Cardiac ventricle fibroblast (primary cell): ENCODE results near the genes DSEL and CCDC102B.

DNA sequence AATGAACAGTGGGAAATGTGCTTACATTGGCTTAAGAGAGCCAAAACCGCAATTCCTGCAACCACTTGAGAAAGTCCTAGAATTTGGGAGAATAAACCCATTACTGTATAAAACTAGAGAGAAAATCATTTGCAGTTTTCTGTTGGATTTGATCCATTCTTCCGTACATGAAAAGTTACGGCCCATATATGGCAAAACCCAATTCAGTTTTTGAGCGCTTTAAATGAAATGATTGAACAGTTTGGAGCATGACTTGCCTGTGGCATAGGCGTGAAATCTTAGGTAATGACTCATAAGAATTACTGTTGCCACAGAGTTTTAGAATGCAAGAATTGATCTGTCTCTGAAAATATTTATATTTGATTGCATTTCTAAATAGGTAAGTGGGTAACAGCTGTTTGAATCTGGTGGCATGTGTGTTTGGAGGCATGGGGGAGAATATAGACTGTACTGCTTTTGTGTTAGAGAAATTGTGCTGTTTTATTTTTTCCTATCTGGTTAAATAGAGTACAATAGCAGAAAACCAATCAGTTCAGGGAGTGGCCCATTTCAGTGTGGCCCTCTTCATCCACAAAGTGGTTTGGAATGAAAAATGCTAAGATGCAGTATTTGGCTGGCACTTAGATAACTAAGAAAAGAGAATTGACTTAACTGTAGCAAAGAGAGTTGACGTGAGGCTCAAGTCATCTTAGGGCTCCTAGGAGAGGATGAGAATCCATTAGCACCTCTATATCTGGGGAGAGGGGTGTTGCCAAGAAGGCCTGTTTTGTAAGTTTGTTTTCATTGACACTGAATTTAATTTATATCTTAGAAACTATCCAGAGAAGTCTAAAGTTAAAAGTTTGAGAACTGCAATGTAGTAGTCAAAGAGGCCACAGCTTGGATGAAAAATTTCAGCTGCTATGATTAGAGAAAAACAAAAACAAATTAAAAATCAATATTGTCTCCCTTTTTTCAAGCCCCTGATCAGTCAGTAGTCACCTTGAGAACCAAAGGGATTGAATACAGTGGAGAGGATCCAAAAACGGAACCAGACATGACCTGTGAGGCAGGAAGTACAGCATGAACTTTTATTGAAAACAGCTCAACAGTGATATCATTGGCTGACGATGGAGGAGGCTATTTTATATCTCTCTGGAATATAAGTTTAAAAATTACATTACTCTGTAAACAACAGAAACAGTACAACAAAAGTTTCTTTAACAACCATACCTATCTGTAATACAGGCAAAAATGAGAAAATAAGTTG lies 52.4 kb downstream of the PHLPP1 start:
- RAMPAGE, long total RNA = no peak

DNA sequence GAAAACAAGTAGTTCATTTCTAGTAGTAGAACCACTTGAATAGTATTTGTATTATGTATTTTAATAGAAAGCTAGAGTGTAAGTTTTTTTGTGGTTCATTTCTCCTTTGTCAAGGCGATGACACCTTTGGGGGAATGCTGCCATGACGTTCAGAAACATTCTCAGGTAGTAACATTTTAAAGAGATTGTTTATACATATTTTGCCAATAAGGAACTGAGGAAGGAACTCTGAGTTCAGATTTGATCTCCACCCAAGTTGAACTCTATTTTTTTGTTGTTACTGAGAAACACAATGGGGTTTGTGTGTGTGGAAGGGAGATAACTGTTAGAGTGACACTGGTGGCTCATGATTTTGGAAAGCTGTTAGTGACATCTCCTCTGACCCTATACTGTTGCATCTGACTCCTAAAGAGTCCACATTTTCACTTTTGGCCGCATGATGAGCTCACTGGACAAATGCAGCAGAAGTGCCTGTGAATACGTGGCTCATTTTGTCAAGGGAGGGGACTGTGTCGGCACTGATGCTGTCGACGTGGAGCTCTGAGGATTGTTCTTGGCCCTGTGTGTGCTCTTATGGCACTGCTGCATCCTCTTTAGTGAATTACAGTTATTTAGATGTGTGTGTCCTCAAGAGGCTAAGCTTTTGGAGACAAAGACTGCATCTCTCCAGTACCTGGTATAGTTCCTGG lies 135.2 kb downstream of the PHLPP1 start:
- RAMPAGE, long total RNA = no peak

DNA sequence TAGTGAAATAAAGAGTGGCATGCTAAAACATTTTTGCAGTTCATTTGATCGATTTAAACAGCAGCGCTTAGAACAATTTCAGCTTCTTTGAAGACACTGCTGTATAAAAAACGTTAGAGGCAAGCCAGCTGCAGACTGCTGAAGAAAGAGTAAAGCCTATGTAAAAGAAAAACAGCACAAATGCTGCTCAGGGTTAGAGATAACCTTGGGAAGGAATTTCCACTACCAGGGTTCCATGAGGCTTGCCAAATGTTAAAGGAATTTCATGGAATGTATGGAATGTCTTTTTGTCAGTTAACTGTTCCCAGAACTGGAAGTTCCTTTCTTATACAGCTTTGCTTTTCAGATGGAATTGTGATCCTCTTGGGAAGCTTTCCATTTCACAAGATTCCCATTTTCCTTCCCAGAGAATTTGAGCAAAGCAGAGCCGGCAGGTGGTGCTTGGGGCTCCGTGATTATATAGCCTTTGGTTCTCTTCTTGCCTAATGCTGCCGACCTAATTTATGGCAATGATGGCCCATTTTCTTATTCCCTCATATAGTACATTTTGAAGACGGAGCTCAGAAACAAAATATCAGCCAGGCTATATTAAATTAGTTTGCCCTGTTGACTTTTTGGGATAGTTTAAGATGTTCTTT lies 162.1 kb downstream of the PHLPP1 start:
- RAMPAGE, long total RNA = no peak

DNA sequence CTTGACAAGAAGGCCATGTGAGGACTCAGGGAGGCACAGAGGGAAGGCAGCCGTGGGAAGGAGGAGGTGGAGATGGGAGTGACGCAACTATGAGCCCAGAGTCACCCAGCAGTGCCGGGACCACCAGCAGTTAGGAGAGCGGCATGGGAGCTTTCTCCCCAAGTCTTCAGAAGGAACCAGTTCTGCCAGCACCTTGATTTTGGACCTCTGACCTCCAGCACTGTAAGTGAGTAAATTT lies 257.2 kb downstream of the BCL2 start:
- RAMPAGE, long total RNA = no peak

DNA sequence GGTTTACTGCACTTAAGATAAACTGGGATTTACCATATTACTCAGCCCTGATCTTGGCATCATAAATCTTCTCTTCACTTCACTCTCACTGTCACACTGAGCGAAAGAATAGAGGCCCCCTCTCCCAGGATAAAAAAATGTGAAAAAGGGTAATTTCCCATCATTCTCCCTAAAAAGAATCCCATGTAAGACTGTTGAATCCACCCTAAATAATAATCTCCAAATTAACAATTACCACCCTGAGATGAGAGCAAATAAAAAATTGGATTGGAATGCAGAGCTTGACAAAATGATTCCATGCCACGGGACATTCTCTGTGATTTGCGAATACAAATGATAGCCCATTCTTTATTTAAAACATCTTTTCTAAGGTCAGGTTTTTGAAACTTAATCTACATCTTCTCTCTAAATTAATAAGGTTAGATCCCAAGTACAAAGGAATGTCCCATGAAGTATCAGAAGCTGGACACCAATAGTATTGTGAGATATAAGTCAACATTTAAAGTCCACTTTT lies 129.5 kb downstream of the BCL2 start:
- RAMPAGE, long total RNA = no peak

DNA sequence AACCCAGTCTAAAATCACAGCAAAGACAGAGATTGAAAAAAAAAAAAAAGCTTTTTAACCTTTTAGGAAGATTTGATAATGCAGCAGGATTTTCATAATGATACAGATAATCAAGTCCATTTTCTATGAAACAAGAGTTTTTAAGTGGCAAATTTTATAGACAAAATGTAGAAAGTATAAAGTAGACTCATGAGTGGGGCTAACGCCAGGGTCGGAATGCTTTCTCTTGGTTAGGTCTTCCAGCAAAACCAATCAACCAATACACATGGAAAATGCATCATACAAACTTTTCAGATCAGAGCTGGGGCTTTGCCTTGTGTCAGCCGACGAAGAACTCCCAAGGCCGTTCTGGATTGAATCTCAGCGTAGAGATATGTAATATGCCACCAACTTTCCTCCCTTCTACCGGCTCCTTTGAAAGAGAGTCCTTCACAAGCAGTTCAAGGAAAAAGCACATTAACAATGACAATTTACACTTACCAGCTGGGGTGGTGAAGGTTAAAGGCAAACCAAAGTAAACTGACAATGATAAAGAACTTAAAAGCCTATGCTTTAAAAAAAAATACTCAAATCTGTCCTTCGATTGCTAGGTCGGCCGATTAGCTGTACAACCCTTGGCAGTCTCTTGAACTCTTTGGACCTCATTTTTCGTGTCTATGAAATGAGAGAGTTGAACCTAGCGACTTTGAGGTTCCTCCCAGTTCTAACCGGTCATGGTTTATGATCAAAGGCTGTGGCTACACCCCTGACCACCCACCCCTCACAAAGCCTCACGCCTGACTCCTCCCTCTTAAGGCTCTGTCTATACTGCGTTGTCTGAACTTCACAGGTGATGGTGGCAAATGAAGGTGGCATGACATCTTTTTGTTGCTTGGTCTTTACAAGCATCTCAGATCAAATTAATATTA lies 46.3 kb downstream of the BCL2 start:
- RAMPAGE, long total RNA = no peak

GRCh38 chr18:63356234-63356743 lies 10.7 kb downstream of the KDSR start:
- RAMPAGE, long total RNA = no peak

GRCh38 chr18:63888568-63889013 lies 1.1 kb downstream of the SERPINB2 start:
- RAMPAGE, long total RNA = no peak

DNA sequence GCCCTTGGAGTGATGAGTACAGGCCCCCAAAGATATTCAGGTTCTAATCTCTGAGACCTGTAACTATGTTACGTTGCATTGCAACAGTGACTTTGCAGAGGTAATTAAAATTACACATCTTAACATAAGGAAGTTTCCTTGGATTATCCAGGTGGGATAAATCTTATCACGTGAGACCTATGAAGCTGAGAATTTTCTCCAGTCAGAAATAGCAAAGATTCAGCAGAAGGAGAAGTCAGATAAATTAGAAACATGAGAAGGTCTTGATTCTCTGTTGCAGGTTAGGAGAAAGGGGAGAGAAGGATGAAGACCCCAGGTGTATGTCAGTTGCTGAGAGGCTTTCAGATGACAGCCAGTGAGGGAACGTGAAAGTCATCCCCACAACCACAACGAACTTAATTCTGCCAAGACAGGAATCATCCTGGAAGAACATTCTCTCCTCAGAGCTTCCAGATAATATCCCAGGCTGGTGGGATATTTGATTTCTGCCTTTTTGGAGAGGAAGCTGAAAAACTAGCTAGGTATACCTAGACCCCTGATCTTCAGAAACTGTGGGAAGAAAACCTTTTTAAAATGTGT lies 840.7 kb downstream of the SERPINB8 start:
- RAMPAGE, long total RNA = no peak

DNA sequence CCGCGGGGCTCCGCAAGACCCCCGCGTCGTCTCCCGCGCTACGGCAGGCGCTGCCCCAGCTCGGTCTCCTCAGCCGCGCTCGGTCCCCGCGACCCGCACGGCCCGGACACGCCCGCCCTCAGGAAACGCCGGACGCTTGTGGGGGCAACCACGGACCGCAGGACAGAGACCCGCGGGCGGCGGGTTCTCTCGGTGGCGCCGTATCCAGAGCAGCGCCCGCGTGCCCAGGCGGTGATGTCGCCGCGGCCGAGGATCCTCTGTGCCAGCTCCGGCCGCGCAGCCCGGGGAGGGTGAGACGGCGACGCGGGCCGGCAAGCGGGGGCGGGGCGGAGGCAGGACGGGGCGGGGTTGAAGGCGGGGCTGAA lies at the start of gene DSEL:
TSS of gene DSEL (minus strand) at position 261 of the 365 bp plus-strand sequence.
- RAMPAGE, long total RNA = no peak

- RAMPAGE, long total RNA = no peak
These were observed 83.8 kb upstream of the DSEL start for GRCh38 chr18:67600263-67600735.

- RAMPAGE, long total RNA = start-site peak on the plus strand at chr18:68798102-68798134, 133 and 28 reads in 2 replicates
These were observed at the start of gene CCDC102B for GRCh38 chr18:68798007-68798475. Gene CCDC102B (plus strand): TSS chr18:68798080.

- RAMPAGE, long total RNA = no peak
These were observed 174.3 kb downstream of the CCDC102B start for GRCh38 chr18:68972073-68972610.

DNA sequence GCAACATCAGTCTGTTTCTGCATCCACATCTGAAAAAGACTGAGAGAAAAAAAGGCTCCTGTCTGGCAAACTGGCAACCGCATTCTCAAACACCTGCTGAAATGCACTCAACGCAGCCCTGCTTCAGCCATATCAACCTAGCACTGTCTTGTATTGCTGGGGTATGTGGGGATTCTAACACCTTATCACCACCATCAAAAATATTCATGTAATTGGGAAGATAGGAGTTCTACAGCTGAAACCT lies 52.6 kb downstream of the CD226 start:
- RAMPAGE, long total RNA = no peak

GRCh38 chr18:69967963-69968294 lies 20.3 kb upstream of the CD226 start:
- RAMPAGE, long total RNA = no peak

DNA sequence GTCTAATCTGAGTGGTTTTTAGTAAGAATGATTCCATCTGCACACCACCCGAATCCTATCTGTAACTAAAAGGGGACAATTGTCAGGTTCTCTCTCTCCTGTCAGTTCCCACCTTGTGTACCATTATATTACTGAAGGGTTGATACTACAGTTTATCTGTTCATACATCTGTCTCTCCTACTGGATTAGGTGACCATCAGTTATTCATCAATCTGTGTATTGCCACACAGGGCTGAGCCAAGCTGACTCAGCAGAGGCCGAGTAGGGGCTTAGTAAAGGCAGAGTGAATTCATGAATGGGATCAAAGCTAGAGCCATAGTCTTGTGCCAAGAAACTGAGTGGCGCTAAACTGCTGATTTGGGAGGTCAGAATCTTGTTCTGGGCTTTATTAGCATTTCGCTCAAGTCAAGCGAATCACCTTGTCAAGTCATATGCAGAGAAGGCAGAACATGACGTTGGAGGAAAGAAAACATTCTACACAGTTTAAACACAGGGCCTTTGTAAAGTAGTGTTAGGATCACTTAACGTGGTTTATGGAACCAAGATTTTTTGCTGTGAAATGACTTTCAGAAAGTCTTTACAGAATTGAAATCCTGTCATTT lies 34.1 kb downstream of the SOCS6 start:
- RAMPAGE, long total RNA = no peak

- RAMPAGE, long total RNA = no peak
These were observed 46.2 kb downstream of the SOCS6 start for GRCh38 chr18:70334844-70335608.

- RAMPAGE, long total RNA = no peak
These were observed 87.2 kb downstream of the SOCS6 start for GRCh38 chr18:70375954-70376584.

DNA sequence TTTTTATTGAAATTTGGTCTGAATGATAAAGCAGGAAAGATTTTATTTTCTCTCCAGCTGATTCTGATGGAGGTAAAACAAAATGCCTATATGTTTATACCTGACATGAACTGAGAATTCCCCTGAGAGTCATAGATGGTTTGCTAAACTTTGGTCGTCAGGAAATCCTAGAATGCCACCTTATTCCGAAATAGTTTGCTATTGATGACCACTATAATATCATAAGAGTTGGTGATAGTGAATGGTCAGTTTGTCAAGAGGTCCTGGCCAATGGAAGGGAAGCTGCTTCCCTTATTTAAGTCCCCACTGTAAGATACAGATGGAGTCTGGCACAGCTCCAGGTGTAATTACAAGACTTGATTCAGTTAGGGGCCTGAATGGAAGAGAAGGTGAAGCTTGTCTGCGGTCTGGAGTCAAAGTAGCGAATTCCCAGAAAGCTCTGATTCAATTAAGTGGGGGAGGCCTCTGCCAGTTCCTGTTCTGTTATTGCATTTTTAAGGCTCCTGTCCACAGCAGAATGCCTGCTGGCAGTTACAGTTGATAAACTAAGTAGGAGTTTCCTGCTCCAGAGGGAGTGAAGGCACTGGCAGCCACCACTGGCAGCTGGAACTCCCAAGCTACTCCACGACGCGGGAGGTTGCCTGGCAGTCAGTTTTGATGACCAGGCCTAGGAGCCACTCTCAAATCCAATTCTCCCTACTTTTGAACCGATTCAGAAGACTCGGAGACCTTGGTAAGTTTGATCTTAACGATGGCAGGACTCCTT lies 181.0 kb downstream of the SOCS6 start:
- RAMPAGE, long total RNA = no peak

GRCh38 chr18:70498914-70500050 lies 210.4 kb downstream of the SOCS6 start:
- RAMPAGE, long total RNA = no peak